LHCN-M2 (cell line): Measurements from ENCODE around the genes PIM2, SYP, GAGE12C, GAGE12F, GAGE12H, GAGE1 and BMP15.

GRCh38 chrX:48677506-48678046 lies 6.0 kb upstream of the WAS start:
- RAMPAGE, long total RNA: no peak

- RAMPAGE, long total RNA: no peak
Observed at GRCh38 chrX:48703872-48704705, 7.6 kb downstream of the SUV39H1 start.

DNA sequence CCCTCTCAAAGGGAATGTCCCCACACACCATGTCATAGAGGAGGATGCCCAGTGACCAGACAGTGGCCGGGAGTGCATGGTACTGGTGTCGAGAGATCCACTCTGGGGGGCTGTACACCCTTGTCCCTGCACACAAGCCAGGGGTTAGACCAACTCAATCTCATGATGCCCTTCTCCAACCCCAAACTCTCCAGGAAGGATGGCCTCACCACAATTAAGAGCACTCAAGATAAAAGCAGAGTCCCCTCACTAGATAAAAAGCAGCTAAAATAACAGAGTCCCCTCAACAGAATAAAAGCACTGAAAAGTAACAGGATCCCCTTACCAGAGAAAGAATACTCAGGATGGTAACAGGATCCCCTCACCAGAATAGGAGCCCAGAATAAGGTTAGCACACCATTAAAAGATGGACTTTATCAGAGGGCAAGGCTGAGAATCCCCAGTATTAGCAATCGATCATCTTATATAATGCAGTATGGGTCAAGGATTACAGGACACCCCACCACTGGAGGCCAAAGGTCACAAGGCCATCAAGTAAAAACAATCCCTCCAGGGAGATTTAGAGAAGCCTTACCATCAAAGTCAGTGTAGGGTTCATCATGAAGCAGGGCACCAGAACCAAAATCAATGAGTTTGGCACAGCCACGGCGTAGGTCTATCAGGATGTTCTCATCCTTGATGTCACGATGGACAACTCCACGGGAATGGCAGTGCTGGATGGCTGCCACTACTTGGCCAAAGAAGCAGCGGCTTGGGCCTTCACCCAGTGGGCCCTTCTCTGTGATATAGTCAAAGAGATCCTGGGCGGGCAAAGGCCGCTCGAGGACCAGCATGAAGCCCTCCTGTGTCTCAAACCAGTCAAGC lies 3.2 kb upstream of the SLC35A2 start:
- RAMPAGE, long total RNA: no peak

DNA sequence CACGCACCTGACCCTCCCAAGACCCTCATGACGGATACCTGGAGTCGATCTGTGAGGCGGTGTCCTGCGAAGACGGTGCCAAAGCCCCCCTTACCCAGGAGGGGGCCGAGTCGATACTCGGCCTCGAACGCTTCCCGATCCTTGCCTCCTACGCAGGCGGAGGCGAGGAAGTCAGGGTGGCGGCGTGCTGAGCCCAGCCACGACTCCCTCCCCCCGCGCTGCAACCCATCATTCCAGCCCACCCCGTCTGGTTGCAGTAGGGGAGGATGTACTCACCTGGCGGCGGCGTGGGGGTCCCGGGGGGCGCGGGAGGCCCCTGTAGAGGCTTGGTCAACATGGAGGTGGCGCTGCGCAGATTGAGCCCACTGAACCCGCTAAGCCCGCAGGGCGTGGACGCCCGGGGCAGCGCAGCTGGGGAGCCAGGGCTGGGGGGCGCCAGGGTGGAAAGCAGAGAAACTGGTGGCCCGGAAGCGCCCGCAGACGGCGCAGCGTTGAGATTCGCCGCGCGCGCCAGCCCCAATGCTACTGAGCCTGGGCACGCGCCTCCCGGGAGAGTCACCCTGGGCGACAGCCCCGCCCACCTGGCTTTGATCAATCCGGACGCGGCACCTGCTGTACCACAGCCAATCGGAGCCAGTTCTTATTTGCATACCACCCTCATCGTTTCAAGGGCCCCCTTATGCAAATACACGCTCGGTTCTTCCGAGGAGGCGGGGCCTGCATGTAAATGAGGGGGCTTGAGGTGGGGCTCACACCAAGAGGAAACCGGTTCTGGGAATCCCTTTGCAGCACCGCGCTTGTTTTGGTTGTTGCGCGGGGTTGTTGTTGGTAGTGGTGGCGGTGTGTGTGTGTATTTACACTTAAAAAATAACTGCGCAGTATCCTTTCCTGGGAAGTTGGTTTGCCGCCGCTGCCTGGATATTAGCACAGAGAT lies at the start of gene PIM2:
TSS of gene PIM2 (minus strand) at position 527 of the 934 bp plus-strand sequence.
- RAMPAGE, long total RNA: no peak

- RAMPAGE, long total RNA: no peak
Observed at GRCh38 chrX:48924284-48924596, 5.4 kb upstream of the PIM2 start.

GRCh38 chrX:48925810-48926099 lies 6.9 kb upstream of the PIM2 start:
- RAMPAGE, long total RNA: no peak

GRCh38 chrX:48939155-48939770 lies 18.1 kb downstream of the OTUD5 start:
- RAMPAGE, long total RNA: no peak

- RAMPAGE, long total RNA: no peak
Observed at GRCh38 chrX:49061279-49061832, 2.6 kb downstream of the CCDC120 start.

GRCh38 chrX:49117525-49118027 lies 6.0 kb downstream of the GPKOW start:
- RAMPAGE, long total RNA: no peak

DNA sequence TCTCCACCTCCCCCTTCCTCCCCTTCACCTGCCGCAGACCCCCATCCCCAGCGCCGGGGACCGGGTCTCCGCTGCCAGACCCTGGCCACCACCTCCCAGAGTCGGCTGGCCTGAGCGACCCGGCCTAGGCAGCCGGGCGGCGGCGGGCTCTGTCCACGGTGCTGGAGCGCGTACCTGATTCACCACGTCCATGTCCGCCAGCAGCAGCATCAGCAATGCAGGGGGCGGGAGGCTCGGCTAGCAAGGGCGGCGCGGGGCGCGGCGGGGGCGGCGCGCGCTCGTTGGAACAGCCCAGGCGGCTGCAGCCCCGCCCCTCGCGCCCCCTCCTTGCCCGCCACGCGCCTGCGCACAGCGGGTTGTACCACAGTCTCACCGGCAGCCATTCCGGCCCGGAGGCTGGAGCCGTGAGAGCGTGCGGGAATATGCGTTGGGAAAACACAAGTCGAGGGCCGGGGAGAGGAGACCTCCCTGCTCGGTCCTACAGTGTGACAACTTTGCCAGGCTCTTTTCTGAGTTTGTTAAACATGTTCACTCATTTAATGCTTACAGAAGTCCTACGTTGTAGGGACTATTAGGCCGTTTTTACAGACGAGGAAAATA lies at the start of gene SYP:
TSS of gene SYP (minus strand) at position 217 of the 600 bp plus-strand sequence.
- RAMPAGE, long total RNA: no peak

- RAMPAGE, long total RNA: no peak
Observed at GRCh38 chrX:49309503-49310043, 6.1 kb downstream of the GAGE10 start.

DNA sequence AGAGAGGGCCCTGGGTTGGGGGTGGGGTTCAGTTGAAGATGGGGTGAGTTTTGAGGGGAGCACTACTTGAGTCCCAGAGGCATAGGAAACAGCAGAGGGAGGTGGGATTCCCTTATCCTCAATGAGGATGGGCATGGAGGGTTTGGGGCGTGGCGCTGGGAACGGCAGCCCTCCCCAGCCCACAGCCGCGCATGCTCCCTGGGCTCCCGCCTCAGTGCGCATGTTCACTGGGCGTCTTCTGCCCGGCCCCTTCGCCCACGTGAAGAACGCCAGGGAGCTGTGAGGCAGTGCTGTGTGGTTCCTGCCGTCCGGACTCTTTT lies at the start of gene GAGE12C:
TSS of gene GAGE12C (plus strand) at position 234 of the 320 bp plus-strand sequence.
- RAMPAGE, long total RNA: no peak

GRCh38 chrX:49560417-49560940 lies at the start of gene GAGE12F:
TSS of gene GAGE12F (plus strand) at chrX:49560842.
- RAMPAGE, long total RNA: no peak

- RAMPAGE, long total RNA: no peak
Observed at GRCh38 chrX:49579639-49580006, at the start of gene GAGE12H. TSS of gene GAGE12H (plus strand) at chrX:49579949.

DNA sequence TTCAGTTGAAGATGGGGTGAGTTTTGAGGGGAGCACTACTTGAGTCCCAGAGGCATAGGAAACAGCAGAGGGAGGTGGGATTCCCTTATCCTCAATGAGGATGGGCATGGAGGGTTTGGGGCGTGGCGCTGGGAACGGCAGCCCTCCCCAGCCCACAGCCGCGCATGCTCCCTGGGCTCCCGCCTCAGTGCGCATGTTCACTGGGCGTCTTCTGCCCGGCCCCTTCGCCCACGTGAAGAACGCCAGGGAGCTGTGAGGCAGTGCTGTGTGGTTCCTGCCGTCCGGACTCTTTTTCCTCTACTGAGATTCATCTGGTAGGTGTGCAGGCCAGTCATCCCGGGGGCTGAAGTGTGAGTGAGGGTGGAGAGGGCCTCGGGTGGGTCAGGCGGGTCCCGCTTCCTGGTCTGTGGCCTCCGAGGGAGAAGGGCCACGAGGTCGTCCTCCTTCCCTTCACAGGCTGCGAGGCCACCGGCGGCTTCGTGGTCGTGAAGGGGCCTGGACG lies at the start of gene GAGE1:
TSS of gene GAGE1 (plus strand) at position 207 of the 502 bp plus-strand sequence.
- RAMPAGE, long total RNA: no peak

DNA sequence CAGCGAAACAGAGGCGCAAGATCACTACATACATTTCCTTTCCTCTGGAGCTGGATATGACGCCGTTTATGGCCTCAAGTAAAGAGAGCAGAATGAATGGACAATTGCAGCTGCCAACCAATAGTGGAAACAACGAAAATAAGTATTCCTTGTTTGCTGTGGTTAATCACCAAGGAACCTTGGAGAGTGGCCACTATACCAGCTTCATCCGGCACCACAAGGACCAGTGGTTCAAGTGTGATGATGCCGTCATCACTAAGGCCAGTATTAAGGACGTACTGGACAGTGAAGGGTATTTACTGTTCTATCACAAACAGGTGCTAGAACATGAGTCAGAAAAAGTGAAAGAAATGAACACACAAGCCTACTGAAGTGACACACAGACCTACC lies 2.0 kb downstream of the USP27X start:
- RAMPAGE, long total RNA: no peak

- RAMPAGE, long total RNA: no peak
Observed at GRCh38 chrX:50093738-50094096, 107.1 kb downstream of the AKAP4 start.

DNA sequence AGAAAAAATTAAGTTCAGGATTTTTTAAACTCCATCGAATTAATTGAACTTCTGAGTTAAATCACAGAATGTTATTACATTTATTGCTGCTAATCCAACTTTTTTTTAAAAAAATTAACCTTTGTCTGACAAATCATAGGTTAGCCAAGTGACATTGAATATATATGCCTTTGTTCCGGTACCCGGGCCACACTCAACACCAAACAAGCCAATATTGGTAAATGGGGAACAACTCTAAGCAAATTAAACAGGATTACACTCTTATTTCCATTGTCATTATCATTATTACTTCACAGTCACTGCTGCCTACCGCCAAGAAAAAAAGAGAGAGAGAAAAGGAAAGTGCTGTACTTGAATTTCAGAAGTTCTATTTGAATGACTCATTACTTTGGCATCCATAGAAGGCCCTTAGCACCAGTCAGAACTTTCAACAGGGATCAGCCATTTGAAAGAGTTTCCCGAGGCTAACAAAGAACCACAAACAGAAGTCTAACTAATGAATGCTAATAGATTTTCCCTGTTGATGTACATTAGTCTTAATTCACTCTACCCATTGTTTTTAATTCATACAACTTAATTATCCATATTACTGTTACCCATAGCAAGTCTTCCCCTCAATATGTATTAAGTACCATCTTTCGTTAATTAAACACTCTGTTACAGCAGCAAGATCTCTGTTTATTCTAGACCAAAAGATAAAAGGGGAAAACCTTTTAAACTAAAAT lies 116.4 kb downstream of the SHROOM4 start:
- RAMPAGE, long total RNA: no peak

DNA sequence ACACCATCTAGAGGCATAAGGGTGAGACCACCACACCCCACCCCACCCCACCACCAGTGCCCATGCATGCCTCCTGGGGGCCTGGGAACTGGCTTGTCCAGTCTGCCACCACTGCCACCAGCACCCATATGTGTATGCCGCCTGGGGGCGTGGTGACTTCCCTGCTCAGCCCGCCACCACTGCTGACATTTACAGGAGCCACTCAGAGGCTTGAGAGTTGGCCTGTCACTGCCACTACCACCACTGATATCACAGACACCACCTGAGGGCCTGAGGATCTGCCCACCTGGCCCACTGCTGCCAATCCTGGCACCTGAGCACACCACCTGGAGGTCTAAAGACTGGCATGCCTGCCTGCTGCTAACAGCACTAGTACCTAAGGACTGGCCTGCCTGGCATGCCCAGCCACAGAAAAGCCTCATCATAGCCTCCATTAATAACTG lies 20.3 kb upstream of the BMP15 start:
- RAMPAGE, long total RNA: no peak

GRCh38 chrX:50910369-50910991 lies at the start of gene BMP15:
TSS of gene BMP15 (plus strand) at chrX:50910735.
- RAMPAGE, long total RNA: no peak